Colonic mucosa (tissue), 1 donor: Measurements from ENCODE around the gene HOXB9.

- PRO-cap: no peak
These were observed 2.9 kb downstream of the SP6 start for GRCh38 chr17:47847808-47848715.

- PRO-cap: no peak
These were observed 6.0 kb downstream of the SP2 start for GRCh38 chr17:47901930-47902490.

DNA sequence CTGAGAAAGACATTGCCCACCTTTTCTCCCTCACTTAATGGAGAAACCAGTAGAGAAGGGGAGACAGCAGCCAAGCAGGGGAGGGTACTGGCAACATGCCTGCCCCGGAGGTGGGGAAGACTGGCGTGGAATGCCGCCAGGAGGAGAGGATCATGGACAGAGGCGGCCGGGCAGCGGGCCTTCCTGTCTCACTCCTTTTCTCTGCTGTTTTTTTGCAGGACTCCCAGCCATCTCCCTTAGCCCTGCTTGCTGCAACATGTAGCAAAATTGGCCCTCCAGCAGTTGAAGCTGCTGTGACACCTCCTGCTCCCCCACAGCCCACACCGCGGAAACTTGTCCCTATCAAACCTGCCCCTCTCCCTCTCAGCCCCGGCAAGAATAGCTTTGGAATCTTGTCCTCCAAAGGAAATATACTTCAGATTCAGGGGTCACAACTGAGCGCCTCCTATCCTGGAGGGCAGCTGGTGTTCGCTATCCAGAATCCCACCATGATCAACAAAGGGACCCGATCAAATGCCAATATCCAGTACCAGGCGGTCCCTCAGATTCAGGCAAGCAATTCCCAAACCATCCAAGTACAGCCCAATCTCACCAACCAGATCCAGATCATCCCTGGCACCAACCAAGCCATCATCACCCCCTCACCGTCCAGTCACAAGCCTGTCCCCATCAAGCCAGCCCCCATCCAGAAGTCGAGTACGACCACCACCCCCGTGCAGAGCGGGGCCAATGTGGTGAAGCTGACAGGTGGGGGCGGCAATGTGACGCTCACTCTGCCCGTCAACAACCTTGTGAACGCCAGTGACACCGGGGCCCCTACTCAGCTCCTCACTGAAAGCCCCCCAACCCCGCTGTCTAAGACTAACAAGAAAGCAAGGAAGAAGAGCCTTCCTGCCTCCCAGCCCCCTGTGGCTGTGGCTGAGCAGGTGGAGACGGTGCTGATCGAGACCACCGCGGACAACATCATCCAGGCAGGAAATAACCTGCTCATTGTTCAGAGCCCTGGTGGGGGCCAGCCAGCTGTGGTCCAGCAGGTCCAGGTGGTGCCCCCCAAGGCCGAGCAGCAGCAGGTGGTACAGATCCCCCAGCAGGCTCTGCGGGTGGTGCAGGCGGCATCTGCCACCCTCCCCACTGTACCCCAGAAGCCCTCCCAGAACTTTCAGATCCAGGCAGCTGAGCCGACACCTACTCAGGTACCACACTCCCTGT lies 20.3 kb downstream of the SP2 start:
- PRO-cap: no peak

GRCh38 chr17:47946109-47946551 lies 4.8 kb downstream of the PNPO start:
- PRO-cap: bidirectional peak, plus-strand start at chr17:47946331, minus-strand start at chr17:47946243

DNA sequence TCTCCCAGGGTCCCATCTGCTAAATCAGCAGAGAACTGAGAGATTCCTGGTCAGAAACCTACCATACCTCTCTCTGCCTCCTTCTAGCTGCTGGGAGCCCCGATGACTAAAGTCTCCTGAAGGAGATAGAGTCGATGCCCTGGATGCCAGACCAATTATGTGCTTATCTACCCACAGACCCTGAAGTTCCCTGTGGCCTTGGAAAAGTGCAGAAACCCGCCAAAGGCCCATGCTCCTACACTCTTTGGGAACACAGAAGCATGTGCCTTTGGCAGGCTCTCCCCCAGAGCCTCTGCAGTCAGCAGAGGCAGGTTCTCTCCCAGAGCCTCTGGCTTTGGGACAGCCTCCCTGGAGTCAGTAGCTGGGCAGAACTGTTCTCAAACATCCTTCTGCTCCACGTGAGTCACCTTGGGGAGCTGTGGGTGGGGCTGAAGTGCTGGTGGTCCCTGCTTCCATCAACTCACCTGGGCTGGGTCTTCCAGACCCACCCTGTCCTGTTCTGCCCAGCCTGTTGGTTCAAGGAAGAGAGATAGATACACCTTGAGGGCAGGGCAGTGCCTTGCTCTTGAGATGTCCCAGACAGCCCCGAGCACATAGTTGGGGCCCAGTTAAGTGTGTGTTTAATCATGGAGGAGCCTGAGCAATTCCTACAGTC lies 3.3 kb upstream of the CDK5RAP3 start:
- PRO-cap: bidirectional peak, plus-strand start at position 532 of the sequence, minus-strand start at position 373 of the sequence

DNA sequence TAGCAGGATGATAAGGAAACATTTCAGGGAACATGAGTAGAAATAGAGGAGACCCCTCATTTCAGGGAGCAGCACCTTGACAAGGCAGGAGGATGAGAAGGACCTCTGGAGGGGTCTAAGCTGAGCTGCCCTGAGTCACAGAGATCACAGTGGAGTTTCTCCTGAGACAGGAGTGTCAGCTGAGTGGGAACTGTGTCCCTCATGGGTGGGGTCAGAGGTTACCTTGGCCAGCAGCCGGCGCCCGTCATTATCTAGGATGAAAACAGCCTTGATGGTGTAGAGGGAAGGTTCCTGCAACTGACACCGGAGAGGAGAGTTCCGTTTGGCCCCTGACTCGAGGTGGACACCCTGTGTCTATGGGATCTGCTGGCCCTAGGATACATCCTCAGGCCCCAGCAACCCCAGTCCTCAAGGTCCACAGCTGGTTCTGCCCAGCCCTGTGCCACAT lies 944 bp downstream of the COPZ2 start:
- PRO-cap: no peak

- PRO-cap: no peak
These were observed 119.1 kb downstream of the SKAP1 start for GRCh38 chr17:48310692-48311489.

DNA sequence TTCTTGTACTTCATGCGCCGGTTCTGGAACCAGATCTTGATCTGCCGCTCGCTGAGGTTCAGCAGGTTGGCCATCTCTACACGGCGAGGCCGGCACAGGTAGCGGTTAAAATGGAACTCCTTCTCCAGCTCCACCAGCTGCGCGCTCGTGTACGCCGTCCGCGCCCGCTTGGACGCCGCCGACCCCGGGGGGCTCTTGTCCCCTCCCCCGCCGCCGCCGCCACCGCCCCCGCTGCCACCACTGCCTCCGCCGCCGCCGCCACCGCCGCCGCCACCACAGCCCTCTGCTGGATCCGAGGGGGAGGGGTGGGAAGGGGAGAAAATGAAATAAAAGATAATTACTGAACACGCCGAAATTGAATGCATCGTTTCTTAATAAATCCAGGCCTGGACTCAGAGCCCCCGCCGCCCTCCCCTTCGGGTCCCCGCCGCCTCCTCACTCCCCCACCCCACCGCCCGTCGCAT lies 6.0 kb upstream of the HOXB2 start:
- PRO-cap: no peak

- PRO-cap: no peak
These were observed 15.7 kb downstream of the HOXB4 start for GRCh38 chr17:48562268-48563000.

GRCh38 chr17:48597586-48598632 lies 4.3 kb upstream of the HOXB5 start:
- PRO-cap: unidirectional peak, plus-strand start at chr17:48597734; bidirectional peak, plus-strand start at chr17:48598204, minus-strand start at chr17:48598098

DNA sequence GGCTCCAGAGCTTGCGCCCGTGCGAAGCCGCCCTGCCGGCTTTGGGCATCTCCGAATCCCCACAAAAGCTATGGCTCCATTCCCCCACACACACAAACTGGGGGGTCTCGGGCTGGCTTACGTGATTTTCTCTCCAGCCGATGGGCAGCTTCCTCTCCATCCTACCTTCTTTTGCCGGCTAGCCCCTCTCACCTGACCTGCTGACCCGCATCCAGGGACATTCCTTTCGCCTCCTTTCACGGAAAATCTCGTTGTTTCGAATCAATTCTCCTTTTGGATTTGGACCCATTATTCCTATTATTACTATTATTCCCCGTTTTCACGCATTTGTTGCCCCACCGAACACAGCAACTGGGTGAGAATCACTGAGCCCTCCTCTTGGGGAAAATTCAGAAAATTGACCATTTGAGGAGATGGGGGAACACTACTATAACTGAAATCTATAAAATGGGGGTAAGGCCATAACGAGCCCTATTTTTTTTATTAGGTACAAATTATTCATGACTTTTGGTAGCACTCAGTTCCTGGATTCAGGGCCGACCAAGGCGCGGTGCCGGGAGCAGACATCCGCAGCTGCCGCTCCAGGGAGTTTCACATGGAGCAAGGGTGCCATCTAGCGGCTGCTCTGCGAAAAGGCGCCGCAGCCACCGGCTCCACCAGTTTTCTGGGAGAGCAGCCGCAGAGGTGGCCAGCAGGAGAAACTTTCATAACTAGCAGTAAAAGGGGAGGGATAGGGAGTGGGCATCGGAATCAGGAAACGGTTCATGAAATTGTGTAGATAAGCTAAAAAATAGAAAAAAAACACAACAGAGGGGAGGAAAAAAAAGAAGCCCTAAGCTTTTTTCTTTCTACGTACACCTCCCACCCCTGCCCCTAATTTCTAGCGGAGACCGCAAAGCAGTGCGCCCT lies 3.3 kb upstream of the HOXB8 start:
- PRO-cap: bidirectional peak, plus-strand start at position 659 of the sequence, minus-strand start at position 666 of the sequence

DNA sequence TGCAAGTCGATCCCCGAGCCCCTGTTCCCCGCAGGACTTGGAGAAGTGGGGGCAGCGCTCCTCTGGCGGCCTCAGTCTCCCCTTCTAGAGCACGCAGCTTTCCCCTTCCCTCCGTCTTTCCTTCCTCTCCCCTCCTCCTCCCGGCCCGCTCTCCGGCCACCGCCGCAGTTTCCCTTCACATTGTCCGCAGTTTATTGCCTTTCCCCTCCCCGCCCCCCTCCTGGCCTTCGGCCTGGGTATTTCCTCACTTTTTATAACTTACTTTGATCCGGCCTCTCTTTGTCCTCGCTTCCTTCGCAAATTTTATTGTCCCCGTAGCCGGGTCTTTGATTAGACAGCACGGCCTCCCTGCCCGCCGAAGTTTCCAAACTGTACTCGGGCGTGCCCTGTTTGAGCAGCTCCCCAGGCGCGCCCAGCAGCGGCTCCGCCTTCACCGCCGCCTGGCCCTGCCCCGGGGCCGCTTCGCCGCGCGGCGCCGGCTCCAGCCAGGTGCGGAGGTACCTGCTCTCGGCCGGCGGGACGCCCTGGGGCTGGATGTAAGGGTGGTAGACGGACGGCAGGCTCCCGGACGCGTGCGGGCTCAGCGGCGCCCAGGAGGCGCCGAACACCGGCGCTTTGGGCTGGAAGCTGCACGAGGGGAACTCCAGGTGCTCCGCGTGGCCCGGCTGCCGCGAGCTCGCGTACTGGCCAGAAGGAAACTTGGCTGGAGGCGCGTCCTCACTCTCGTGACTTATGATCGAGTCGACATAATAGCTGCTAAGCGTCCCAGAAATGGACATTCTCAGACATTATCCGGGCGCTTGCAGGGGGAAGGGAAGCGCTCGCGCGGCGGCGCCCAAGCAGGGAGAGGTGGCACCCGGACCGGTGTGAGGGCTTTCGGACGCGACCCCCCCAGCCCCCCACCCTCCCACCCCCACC lies at the start of gene HOXB9:
Gene HOXB9 (minus strand): TSS at position 868 of the 918 bp plus-strand sequence.
- PRO-cap: bidirectional peak, plus-strand start at position 488 of the sequence, minus-strand start at position 366 of the sequence

- PRO-cap: bidirectional peak, plus-strand start at chr17:48645292, minus-strand start at chr17:48645099
These were observed 18.8 kb upstream of the HOXB9 start for GRCh38 chr17:48644806-48645530.

GRCh38 chr17:48647092-48647817 lies 21.1 kb upstream of the HOXB9 start:
- PRO-cap: bidirectional peak, plus-strand start at chr17:48647396, minus-strand start at chr17:48647344; bidirectional peak, plus-strand start at chr17:48647741, minus-strand start at chr17:48647605

GRCh38 chr17:48729343-48730327 lies 1.1 kb upstream of the HOXB13 start:
- PRO-cap: bidirectional peak, plus-strand start at chr17:48729592, minus-strand start at chr17:48729519

DNA sequence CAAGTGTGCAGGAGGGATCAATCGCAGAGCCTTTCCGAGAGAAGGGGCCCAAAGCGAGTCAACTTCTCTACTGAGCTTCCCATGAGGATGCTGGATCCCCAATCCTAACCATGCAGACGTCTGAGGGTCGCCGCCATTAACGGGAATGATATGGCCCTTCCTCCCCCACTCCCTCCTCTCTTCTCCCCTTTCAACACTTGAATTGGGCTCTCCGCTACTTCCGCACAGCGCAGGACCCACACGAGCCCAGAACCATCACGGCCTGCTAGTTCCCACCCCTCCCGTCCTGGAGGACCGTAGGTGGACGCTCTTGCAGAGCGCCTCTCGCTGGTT lies 226 bp upstream of the UBE2Z start:
- PRO-cap: bidirectional peak, plus-strand start outside the sequence, minus-strand start at position 288 of the sequence

GRCh38 chr17:48966842-48967142 lies 1.6 kb downstream of the GIP start:
- PRO-cap: no peak

DNA sequence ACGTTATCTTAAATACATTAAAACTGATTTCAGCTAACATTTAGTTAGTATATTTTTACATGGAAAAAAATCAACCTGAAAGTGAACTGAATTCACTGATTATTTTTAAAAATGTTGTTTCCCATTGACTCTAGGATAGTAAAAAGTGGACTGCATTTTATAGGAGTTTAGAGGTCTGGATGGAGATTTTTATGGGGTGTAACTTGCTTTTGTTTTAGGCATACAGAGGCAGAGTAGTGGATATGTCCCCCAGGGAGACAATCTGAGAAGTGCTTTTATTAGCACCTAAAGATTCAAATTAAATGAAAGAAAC lies 2.8 kb upstream of the IGF2BP1 start:
- PRO-cap: no peak

DNA sequence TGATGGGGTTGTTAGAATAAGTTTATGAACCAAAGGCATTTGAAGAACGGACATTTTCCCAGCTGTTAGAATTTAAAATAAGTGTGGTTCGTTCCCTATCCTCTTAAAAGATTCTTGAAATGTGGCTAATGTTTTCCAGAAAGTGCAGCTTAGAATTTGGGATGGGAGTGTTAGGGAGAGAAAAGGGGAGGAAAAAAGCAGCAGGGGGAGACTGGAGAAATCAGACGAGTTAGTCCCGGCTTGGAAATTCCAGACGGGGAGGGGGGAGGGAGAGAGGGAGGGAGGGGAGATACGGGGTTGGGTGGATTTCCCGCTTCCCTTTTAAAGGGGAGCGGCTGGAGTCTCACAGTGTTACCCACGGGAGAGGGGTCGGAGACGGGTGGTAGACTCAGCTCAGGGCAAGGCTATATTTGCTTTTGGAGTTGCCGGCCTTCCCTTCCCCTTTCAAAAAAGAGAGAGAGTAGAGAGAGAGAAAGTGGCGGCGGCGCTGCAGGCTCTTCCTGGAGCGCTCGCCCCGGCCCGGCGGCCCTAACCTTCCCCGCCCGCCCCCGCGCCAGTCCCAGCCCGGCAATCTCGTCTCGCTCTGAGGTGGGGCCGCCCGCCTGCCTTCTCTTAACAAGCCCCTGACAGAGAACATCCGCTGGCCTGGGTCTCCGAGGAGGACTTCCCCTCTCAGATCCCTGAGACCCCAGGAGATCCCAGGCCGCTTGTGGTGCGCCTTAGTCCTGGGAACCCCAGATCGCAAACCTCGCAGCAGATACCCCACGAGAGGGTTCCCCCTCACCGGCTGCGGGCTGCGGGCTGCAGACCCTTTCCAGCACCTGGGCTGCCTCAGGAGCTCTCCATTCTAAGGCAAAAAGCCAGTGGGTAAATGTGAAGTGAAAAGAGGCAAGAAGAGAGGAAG lies 6.6 kb downstream of the IGF2BP1 start:
- PRO-cap: no peak

DNA sequence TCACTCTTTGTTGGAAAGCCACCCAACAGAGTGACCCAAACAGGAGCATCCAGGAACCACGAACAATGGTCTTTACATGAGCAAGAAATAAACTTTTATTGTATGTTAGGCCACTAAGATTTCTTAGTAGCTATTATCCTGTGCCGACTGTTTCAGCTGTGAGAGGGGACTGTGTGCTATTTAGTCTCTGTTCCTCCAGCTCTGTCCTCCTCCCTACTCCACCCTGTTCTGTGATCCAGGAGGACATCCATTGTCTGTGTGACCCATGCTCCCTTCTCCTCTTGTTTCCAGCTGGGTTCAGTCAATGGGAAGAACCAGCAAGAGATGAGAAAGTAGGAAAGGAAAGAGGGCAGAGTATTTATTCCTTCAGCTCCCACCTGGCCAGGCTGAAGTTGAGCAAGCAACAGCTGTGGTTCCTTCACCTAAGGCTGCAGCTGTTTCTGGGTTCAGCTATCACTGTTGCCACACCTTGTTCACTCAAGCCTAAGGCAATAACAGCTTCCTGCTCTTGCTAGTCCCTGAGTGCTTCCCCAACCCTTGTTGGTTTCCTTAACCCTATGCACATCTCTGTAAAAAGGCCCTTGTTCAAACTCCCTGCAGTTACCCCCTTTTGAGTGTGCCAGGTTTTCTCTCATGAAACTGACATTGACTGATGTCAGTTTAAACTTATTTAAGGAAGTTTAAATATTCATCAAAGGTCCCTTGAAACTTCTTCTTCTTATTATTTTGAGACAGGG lies 14.8 kb upstream of the B4GALNT2 start:
- PRO-cap: no peak